ENCODE measurements around a stretch of chr6.

DNA sequence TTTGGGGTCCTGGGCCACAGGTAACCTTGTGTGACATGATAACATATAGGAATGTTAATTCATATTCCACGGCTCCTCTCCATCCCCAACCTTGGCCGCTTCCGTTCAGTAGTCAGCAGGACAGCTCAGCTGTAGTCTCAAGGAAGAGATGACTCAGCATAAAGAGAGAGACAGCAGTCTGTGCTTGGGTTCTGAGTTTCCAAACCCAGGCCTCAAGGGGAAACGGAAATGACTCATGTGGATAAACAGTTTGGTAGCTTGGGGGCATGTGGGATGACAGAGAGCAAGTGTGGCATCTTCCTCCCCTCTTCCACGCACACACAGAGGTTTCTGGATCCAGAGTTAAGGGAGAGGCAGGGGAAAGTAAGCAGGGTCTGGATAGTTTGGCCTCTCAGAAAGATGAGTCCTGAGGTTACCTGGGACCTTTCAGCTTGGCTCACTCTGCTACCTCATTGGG, 36.3 kb upstream of the MLN start:
- RRBS = no CpG with 5 or more reads among the region's 5 CpGs

DNA sequence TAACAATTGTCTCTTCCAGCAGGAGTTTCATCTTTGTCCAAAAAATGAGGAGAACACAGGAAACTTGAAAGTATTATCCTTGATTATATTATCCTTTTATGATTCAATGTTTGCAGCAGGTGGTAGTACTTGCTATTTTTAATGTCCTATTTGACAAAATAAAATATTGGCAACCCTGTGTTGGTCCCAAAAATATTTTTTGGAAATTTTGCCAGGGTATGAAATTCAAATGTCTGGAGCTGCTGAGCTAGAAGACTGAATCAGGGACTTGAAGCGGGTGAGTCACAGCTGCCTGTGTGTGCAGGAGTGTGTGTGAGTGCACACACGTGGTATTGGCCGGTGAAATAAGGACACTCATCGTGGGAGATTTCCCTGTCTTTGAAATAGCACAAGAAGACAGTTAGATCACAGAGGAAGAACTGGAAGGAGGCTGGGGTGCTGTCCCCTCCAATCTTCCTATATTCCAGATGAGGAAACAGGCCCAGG, 123.7 kb upstream of the MLN start:
- RRBS = no CpG with 5 or more reads among the region's 4 CpGs

DNA sequence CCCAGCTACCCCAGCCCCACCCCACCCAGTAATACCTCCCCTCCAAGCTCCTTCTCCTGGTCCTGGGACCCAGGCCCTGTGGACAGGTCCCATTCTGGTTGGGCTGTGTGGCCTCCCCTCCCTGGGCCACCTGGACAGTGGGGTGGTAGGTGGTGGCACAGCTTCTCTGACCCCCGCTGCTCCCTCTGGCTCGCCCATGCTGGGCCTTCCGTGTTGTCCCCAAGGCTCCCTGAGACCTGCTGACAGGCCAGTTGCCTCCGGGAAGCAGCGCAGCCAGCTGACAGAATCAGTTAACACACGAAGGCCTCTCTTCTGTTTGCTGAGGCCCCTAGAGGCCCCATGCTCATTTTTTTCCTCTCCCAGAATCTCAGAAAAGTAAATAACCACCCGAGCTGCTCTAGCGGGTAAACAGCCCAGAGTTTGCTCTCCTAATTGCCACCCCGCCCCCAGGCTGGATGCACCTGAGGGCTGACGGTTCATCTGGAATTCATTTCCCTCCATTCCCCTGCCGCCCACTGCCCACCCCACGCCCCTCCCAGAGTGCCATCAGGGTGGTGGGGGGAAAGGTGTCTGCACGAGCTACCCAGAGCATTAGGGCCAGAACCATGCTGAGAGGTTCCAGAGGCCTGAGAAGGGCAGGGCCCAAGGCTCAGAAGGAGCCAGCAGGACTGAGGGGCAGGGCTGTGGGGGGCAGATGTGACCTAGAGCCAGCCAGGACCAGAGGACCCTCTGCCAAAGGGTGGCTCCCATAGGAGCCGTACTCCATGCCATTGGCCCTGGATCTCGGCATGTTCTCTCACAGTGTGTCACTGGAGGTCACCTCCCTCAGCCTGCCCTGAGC, 157.6 kb downstream of the GRM4 start:
- RRBS = no CpG with 5 or more reads among the region's 15 CpGs

GRCh38 chr6:33999936-34000253, 146.0 kb downstream of the GRM4 start:
- RRBS = no CpG with 5 or more reads among the region's 5 CpGs

DNA sequence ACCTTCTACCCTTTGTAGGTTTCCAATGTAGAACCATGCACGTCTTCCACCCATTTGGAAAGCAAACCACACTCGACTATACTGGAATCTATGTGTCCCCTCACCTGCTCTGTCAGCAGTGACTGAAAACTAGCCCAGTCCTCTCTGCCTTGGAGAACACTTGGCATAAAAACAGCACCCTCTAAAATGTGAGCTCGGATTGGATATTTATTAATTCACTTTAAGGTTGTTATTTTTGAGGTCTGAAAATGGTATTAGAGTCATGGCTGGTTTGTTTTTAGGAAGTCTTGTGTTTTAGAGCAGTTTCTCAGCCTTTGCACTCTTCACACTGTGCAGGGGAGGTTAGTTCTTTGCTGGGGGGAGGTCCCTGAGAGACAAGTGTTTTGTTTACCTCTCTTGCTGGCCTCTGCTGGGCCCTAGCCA, 51.6 kb downstream of the GRM4 start:
- RRBS = no CpG with 5 or more reads among the region's 3 CpGs

DNA sequence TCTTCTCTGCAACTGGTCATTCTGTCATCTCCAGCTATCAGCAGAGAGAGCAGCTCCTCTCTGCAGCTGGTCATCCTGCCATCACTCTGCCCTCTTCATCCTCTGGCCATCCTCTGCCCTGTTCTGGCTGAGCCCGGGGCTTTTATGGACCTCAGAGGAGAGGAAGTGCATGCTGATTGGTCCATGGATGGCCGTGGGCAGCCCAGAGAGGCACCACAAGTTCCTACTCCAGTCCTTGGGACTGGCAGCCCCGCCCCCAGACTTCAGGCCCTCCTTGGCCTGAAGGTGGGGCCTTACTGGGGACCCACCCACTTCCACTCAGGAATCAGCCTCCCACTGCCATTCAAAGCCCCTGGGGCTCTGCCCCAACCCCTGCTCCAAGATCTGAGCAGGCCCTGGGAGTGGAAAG, 34.3 kb upstream of the HMGA1 start:
- RRBS = no CpG with 5 or more reads among the region's 3 CpGs

DNA sequence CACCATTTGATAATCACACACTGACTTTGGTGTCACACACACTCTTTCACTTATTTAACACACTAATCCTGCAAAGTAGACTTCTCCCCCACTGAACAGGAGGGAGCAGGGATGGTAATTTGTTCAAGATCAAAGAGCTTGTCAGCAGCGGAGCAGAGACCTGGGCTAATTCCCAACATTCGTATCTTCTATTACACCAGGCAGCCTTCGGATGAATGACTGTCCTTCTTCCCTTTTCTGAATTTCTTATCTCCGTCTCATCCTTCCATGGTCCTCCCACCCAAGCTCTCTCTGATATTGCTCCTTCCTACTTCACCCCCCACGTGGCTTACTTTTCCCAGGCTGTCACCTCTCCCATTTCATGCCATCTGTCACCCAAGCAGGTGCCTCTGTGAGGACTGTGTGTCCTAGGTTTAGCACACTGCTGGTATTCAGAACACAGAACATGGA, 28.5 kb upstream of the SMIM29 start:
- RRBS = no CpG with 5 or more reads among the region's 5 CpGs

- RRBS = no CpG with 5 or more reads among the region's 5 CpGs
These were observed 35.7 kb upstream of the SMIM29 start for GRCh38 chr6:34284222-34285245.

DNA sequence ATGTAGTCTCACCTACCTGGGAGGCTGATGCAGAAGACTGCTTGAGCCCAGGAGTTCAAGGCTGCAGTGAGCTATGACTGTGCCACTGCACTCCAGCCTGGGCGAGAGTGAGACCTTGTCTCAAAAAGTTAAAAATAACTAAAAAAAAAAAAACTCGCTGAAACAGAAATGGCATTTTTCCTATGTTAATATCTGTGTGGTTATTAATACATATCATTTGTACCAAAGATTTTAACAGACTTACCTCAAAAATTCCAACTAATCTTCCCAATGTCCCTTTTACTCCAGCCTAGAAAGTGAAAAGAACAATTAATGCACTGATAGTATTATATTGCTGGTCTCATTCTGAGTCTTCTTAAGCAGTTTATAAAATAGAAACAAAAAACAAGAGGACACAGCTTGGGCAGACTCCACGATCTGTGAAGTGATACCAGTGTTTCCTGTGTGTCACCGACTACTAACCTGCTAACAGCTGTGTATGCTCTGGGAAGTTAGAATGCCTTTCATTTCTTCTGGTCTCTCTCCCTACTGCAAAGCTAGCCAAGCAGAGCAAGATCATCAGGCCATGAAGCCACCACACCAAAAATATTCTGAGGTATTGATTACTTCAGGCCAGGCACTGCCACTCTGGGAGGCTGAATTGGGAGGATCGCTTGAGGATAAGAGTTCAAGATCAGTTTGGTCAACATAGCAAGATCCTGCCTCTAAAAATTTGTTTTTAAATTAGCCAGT, 46.8 kb upstream of the SMIM29 start:
- RRBS = no CpG with 5 or more reads among the region's 5 CpGs

DNA sequence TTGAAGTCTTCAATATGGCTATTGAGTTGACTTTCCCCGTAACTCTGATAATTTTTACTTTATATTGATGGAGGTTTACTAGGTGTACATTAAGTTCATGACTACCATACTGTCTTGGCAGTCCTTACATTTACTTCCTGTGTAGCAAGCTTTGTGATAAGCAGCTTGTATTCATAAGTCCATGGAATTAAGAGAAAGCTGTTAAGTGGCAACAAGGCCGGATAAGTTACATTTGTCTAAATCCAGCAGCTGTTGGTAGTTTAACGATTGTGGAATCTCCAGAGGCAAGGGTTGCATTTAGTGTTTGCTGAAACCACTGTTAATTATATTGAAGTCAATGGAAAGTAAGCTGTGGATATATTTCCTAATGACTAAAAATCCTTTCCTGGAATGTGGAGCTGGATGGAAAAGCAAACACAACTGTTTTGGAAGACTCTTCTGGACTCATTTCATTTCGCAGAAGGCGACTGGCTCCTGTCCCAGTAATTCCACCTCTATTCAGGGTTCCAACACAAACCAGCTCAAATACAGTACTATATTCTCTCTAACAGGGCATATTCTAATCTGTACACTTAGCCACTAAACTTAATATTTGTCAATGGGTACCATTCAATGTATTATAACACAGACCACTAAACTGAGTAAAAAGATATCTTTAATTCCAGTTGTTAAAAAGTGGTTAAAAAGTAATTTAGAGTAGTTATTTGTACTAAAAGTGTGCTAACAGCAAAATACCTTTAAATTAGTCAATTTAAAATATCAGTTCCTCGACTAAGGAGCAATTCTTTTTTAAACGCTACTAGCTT, 57.5 kb upstream of the SMIM29 start:
- RRBS = no CpG with 5 or more reads among the region's 7 CpGs

GRCh38 chr6:34415619-34416519, 10.0 kb downstream of the RPS10 start:
- RRBS = no CpG with 5 or more reads among the region's 9 CpGs

GRCh38 chr6:34416739-34417668, 8.9 kb downstream of the RPS10 start:
- RRBS = no CpG with 5 or more reads among the region's 13 CpGs

DNA sequence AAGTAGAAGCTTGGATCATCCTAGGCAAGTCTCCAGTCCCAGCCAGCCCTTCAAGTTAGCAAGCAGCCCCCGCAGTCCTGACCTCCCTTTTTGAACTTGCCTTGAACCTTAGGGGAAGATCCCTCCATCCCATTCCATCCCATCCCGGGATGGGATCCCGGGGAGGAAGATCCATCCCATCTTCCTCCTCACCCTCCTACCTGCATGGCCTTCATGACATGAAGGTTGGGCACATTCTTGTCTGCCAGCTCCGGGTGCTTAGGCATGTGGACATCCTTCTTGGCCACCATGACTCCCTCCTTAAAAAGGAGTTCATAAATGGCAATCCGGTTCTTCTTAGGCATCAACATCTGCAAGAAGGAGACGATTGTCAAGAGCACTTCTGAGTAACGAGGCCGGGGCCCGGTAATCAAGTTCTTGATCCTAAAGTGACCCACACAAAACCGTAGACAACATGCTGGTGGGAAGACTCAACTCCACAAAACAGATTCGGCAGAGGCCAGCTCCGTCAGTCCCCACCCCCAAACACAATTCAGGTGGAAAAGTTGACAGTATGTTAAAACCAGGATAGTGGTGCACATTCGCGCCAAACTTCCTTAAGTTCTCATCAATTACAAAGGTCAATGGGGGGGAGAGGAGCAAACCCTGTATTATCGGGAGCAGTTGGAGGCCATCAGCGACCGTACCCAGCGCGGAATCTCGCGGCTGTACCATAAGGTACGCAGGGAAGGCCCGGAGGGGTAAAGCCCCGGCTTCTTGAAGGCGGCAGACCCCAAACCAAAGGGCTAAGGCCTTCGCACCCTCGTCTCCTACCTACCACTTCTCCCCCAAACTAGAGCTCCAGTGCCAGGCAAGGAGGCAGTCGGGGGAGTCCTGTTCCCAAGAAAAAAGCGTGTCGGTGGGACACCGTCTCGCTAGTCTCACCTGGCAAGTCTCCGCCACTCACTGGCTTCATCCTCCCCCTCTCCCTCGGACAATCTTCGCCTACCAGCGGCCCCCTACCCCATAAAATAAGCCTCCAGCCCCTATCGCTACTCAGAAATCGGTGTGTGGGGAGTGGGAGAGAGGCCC, 662 bp downstream of the RPS10 start:
- RRBS = 15% methylated on average over 4 of the region's 38 CpGs

DNA sequence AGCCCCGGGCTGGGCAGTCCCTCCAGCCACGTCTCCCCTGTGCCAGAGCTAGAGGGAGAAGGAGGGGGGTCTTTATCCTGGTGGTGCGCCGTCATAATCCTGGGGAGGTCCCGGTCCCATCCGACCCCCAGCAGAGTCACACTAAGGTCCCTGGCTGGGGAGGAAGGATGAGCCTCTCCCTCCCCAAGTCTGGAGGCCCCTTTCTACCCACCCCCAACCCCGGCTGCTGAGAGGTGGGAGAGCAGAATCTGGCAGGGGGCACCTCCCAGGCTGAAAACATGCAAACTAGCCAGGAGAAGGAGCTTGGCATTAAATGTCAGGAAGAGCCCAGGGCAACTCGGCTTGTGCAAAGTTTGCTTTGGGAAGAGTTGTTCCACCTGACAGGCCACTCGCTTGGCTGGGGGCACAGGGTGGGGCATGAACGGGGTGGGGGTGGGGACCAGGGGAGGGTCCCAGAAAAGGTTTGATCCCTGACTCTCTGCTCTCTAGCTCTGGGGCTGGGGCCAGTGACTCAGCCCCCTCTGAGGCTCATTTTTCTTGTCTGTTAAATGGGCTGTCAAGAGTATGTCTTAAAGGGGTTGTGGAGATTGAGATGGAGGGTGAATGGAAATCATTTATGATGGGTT, 3.0 kb downstream of the SPDEF start:
- RRBS = 23% methylated on average over 6 of the region's 10 CpGs

- RRBS = no CpG with 5 or more reads among the region's 2 CpGs
These were observed 54.2 kb downstream of the ILRUN start for GRCh38 chr6:34642337-34642714.

GRCh38 chr6:34657083-34657876, 39.3 kb downstream of the ILRUN start:
- RRBS = no CpG with 5 or more reads among the region's 3 CpGs

- RRBS = no CpG with 5 or more reads among the region's 7 CpGs
These were observed 44.1 kb downstream of the BLTP3A start for GRCh38 chr6:34835832-34836501.

- RRBS = no CpG with 5 or more reads among the region's 5 CpGs
These were observed 110.4 kb downstream of the ANKS1A start for GRCh38 chr6:34999416-34999973.

- RRBS = no CpG with 5 or more reads among the region's 11 CpGs
These were observed 124.5 kb downstream of the TCP11 start for GRCh38 chr6:35016353-35017412.

DNA sequence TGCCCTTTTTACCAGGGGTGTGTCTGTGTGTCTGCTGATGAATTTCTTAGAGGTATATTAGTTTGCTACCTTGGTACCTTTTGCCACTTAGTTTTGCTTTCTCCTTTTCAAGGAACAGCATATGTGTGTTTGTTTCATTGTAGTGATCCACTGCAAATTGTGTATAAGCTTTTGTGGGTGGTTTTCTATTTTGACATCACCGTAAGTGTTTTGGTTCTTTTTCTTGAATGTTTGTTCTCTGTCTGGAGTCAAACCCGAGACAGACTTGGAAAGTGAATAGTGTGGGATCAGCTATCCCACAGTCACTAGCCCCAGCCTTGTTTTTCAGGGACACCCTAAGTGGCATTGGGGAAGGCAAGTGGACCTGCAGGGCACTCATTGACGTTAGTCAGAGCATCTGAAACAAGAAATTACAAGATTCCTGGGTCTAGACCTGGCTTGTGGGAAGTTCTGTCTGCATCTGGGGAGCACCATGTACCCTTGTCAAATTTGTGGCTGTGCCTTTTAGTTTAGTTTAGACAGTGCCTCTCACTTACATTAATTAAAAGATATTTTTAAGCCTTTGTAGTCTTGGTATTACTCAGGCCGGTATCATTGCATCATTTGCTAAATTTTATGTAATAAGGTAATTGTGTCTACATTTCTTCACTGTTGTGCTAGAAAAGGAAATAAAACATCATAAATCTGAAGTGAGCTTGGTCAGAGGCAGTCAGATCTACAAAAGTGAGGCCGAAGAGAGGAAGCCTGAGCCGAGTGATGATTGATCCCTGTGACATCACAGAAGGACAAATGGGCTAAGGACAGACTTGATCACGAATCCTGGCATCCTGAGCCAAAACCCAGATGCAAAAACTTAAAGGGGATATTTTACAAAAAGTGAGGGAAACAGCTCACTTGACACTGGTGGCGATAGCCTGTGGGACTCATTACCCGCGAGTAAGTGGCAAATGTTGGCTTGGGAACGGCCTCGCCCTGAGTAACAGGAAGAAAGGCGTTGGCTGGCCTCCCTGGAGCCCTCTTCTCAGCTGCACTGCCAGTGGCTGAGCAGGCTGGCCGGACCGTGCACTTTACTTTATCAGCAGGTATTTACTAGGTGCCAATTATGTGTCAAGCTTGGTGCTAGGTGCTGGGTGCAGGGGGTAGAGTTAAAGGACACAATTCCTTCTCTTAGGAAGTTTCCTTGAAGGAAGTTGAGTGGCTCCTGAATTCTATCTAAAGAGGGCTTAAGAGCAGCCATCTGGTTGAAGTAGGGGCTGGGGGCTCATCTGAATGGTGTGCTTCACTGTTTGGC, 106.6 kb downstream of the TCP11 start:
- RRBS = no CpG with 5 or more reads among the region's 15 CpGs